Daoy (cell line): ENCODE results near the genes SLC35C1 and CRY2.

DNA sequence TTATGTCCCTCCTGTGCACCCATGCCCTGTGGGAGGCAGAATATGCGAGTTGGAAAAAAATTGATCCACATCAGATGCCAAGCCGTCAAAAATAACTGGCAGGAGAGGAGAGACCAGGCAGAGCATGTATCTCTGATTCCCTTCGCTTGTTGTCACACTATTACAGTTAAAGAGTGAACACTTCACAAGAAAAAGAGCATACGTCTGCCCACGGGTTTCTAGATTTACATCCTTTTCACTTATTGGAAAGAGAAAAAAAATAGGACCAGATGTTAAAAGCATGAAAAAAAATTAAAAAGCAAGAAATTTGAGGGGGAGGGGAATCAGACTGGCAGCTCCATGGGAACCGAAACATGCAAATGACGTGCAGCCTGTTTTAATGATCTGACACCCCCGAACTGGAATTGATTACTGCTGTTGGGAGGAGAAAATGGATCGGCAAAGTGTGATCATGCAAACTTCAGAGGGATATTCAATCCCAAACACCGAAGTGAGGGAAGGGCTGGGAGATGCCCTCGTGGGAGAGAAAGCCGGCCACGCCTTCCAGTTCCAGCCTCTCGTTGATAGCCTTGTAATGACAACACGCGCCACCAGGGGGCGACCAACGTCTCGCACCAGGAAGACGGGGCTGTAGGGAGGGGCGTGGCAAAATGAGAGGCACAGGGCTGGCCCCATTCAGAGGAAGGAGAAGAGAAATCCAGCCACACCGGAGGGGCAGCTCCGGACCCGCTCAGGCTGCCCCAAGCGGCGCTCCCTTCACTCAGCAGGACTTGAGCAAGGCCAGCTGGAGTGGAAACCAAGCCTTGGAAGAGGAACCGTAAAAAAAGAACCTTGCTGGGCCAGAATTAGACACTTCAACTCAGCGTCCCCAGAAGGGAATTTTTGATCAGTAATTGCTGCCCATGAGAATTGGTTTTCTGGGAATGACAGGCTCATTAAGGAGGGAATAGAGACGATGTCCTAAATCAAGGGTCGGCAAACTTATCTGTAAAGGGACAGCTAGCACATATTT is 53.8 kb upstream of the SYT13 start:
- RAMPAGE, long total RNA, result no peak

DNA sequence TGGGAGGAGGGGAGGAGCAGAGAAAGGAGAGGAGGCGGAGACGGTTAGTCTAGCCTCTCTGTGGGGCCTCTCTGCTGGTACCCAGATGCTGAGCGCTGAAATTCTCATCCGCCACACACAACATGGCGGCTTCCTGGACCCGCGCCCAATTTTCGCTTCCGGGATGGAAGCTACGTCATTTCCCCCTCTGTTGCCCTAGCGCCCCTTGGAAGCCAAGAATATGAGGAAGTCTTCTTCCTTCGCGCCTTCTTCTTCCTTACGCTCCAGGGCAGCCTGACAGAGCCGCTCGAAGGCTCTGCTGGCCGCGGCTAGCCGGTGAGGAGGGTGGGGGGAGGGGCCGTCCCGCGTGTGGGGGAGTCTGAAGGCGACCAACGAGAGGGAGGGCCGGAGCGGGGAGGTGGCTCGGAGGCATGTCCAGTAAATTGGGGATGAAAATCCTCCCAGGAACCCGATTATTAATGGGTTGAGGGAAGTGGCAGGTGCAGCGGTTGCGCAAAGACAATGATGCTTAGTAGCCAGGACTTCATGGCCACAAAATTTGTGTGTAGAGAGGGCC is 69.2 kb upstream of the SYT13 start:
- RAMPAGE, long total RNA, result no peak

GRCh38 chr11:45410621-45411144 is 124.5 kb upstream of the SYT13 start:
- RAMPAGE, long total RNA, result no peak

DNA sequence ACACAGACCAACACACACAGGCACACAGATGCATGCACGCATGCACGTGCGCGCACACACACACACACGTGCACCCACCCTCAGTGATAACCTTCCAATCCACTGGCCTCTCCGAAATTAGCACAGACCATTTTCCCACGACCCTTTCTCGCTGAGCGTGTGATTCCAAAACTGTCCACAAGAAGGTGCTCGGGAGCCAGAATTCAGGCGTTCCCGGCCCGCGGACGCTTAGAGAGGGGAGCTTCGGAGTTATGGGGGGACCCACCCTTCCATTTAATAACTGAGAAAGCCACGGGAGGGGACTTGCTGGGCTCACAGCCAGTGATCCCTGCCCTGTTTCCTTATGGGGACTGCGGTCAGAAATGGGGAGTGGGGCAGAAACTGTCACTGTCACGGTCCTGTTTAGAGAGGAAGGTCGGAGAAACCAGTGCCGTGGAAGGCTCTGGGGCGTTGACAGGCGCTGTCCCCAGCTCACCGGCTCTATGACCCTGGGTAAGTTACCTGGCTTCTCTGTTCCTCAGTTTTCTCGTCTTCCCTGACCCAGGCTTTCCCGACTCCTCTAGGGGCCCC is 33.6 kb upstream of the SLC35C1 start:
- RAMPAGE, long total RNA, result no peak

- RAMPAGE, long total RNA, result no peak
These were observed at the start of gene SLC35C1 for GRCh38 chr11:45804850-45805555. SLC35C1 (plus strand) TSS chr11:45805149.

DNA sequence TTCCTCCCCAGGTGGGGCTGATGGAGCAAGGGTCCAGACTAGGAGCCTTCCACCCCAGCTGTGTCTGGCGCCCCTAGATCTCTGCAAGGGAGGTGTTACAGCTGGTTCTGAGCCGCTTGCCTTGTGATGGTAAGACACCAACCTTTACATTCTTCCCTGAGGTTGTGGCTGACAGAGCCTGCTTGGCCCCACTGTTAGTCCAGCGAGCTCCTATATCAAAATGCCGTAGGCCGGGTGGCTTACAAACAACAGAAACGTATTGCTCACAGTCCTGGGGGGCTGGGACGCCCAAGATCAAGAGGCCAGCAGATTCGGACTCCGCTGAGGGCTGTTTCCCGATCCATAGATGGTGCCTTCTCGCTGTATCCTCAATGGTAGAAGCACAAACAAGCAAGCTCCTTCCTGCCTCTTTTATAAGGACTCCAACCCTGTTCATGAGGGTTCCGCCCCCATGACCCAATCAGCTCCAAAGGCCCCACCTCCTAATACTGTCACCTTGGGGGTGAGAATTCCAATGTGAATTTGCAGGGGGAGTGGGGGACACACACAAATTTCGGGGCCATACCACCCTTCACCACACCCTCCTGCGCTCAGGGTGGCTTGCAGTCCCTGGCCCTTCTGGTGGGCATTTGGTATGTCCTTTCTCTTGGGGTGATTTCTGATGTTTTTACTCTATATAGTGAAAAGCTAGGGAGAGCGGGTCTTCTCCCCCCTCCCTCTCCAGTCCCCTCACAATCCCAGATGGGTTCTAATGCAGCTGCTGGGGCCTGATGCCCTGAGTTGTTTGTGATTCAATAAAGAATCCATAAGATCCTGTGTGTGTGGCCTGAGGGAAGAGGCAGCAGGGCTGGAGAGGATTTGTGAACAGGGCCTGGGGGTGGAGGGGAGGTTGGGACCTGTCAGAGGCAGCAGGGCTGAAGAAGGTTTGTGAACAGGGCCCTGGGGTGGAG is 7.5 kb downstream of the SLC35C1 start:
- RAMPAGE, long total RNA, result no peak

DNA sequence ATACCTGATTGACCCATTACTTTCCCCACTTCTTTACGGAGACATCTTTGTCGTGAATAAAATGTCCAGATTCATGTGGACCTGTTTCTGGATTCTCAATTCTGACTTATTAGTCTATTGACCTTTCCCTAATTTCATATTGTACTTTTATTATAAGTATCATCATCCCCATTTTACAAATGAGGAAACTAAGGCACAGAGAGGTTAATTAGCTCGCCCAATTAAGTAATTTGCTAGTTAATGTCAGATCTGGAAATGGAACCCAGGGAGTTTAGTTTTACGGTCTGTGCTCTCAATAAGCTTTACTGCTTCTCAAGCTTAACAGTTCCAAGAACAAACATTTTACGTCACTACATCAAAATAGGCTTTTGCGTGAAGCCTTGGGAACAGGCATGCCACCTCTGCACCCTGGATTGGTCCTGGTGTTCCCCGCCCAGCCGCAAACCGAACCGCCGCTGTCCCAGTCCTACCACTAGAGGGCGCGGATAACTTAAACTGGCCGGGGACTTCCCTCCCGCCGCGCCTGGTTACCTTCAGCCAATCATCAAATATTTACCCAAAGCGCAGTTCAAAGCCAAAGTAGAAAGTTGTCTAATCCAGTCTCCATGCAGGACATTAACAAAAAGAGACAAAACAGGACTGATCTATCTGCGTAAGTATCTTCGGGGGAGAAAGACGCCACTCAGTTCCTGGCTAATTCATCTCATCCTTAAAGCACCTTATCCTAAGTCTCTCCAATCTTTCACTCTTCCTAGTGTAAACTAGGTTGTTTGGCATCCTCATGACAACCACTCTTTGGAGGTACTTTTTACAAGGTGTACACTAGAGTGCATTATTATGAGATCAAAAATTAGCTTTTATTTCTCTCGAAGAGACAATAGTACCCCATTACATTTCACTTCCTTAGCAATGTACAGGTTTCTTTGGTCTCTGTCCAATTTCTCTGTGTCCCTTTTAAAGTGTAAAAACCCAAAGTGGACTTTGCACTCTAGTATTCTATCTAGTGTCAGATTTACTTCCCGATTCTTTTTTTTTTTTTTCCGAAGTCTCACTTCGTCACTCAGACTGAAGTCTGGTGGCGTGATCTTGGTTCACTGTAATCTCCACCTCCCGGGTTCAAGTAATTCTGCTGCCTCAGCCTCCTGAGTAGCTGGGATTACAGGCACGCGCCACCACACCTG is 4.1 kb upstream of the CRY2 start:
- RAMPAGE, long total RNA, result no peak

GRCh38 chr11:45847390-45848429 is at the start of gene CRY2:
CRY2 (plus strand) TSS chr11:45847475.
- RAMPAGE, long total RNA, result no peak

DNA sequence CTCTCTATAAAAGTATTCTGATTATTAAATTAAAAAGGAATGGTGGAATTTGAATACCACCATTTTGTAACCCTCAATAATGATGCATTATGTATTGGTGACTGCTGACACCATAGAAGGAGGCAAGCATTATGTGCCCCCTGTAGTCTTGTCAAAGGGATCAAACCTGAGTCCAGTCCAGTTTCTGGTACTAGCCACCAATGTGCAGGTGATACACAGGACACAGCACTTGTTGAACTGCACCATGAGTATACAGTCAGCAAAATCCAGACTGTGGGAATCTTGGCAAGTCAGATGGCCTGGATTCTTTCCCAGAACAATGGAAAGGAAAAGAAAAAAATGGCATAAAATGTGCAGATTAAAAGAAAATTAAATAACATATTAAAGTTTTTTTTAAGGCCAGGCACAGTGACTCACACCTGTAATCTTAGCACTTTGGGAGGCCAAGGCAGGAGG is 16.7 kb downstream of the CRY2 start:
- RAMPAGE, long total RNA, result no peak

GRCh38 chr11:46236925-46238087 is 40.2 kb upstream of the CREB3L1 start:
- RAMPAGE, long total RNA, result no peak

DNA sequence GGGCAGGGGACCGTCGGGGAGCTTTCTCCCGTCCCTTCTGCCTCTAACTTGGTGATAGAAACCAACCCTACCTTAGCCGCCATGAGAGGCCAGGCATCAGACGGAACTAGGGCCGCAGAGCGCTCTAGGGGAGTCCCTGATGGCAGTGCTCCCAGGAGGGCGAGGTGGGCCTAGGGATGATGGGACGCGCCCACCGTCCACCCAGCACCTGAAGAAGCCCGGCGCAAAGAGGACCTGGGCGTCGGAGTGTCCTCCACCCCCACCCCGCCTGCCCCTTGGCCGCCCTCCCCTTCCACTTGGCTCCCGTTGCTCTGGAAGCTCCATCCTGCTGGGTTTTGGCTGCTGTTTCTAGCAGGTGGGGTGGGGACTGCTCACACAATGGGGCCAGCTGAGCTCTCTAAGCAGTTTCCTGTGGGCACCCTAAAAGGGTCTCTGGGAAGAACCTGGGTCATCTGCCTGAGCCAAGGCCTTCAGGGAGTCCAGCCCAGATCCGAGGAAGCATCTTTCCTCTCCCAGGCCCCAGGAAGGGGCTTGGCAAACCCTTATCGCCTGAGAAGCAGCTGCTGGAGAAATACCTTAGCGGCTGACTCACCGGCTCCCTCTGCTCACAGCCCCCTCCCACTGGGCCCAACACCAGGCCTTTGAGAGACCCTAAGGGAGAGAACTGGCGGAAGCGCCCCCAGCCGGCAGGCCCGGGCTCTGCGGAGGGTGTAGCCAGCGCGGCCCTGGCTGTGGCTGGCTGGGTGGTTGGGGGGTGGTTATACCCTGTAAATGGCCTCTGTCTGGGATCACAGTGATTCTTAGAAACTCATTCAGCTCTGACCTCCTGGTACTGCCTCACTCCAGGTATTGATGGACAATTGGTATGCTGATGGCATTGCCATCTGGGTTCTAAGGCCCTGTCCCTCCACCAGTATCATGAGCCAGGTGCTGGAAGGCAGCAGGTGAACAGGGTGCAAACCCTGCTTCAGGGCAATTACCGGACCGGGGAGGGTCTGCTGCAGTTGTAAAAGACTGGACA is 19.3 kb downstream of the CREB3L1 start:
- RAMPAGE, long total RNA, result no peak

GRCh38 chr11:46318379-46319041 is 28.8 kb upstream of the DGKZ start:
- RAMPAGE, long total RNA, result no peak

DNA sequence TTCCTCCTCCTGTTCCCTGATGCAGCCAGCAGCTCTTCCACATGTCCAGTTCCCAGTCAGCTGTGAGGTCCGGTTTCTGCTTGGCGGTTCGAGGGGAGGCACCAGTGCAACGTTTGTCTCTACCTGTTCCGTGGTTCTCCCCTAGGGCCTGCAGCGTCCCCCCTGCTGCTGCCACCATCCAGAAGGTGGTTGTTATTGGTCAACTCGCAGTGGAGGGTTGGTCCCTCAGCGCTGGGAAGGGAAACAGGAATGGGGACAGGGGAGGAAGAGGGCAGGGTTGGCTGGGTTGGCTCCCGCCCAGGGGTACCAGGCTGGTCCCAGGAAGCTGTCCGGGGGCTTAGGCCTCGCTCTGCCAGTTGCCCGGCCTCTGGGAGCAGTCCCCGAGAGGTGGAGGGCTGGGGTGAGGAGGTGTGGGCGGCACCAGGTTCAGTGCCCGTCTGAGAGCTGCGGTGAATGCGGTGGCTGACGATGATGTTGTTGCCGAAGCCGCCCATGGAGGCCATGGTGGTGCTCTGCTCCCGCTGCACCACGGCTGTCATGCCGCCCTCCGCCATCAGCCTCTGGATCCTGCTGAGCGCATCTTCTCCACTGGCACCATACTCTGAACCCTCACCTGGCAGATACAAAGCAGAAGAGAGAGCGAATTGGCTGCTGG is 5.9 kb upstream of the CHRM4 start:
- RAMPAGE, long total RNA, result no peak

- RAMPAGE, long total RNA, result no peak
These were observed 43.3 kb upstream of the CHRM4 start for GRCh38 chr11:46434815-46435369.

DNA sequence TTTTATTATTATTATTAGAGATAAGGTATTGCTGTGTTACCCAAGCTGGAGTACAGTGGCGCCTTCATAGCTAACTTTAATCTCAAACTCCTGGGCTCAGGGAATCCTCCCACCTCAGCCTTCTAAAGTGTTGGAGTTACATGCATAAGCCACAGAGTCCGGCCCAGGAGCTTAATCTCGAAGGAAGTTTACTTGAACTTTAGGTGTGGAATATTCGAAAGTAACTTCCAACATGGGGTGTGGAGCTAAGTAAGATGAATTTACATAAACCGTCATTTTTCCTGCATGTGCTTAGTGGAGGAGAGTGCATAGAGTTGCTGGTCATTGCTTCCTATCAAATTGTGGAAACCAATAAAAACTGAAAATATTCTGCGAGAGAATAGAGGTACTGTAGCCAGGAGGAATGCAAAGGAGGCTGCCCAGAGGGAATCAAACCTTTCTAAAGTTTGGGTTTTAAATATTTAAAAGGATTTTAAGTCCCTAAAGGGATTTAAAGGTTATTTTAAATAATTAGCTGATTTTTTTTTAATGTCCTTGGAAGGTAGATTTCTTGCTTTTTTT is 1.5 kb downstream of the ATG13 start:
- RAMPAGE, long total RNA, result no peak

GRCh38 chr11:46670997-46671310 is 29.5 kb downstream of the ARHGAP1 start:
- RAMPAGE, long total RNA, result no peak

DNA sequence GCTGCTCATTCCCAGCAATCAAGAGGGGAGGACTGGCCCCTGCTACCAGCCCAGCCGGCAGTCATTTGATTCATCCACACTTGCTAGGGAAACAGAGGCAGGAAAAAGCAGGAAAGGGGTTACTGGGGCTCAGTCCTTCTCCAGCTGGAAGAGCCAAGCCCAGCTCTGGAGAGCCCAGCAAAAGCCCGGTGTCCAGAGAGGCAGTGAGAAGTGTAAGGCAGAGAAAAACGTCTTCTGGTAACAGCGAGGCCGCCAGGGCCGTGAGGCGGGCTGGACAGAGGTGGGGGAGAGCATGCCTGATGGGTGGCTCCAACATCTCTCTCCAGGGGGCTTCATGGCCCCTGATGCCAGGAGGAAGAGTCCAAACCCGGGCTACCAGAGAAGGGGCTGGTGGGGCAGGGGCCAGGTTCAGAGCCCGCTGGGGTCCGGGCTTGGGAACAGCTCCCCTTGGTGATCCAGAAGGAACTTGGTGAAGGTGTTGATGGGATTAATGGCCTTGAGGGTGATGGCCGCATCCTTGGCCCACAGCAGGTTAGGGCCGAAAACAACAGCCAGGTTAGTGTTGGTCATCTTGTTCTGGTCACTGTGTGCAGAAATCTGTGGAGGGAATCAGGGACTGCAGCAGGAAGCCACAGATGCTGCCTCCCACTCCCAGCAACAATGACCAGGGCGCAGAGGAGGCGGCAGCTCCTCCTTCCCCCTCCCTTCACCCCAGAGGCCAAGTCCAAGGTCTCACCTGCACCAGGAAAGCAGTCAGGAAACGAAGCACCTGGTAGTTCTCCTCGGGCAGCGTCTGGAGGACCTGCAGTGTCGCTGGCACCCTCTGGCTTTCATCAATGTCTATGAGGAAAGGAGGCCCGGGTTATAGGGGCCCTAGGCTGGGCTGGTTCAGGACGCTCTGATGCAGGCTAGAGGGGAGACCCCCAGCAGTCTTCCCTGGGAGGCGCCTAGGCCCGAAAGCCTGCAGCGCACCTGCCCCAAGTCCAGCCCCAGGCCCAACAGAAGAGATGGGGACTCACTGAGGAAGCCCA is 21.5 kb downstream of the ARHGAP1 start:
- RAMPAGE, long total RNA, result no peak

DNA sequence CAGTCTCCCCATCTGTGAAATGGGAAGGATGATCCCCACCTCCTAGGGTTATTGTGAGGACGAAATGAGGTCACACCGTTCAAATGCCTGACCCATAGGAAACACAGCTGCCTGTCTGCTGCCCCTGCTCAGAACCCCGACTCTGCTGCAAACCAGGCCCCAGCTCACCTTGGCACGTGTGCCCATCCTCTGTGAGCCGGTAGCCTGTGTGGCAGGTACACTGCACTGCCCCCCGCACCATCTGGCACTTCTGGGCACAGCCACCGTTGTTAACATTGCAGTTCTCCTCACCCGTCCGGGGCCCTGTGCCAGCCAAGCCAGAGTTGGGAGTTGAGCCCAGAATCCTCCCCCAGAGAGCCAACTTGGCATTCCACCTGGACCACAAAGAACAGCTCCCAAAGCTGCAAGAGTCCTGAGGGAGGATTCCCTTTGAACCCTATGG is 22.6 kb downstream of the LRP4 start:
- RAMPAGE, long total RNA, result no peak

DNA sequence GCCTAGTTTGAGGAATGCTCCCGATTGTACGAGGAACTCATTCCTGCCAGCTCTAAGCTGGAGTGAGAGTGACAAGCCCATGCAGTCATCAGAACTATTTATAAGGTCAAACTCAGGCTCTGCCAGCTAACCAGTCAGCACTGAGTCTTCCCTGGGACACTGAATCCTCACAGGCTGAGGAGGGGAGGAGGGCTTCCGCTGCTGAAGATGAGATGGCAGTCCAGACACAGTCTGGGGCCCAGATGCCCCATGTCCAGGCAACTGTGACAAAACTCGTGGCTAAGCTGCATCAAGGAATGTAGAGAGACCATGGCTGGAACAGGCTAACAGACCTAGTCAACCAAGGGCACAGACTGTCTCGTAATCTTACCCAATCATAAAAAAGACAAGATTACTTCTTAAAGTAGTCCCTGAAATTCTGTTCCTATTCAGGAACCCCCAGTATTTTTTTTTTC is 3.9 kb downstream of the LRP4 start:
- RAMPAGE, long total RNA, result no peak

DNA sequence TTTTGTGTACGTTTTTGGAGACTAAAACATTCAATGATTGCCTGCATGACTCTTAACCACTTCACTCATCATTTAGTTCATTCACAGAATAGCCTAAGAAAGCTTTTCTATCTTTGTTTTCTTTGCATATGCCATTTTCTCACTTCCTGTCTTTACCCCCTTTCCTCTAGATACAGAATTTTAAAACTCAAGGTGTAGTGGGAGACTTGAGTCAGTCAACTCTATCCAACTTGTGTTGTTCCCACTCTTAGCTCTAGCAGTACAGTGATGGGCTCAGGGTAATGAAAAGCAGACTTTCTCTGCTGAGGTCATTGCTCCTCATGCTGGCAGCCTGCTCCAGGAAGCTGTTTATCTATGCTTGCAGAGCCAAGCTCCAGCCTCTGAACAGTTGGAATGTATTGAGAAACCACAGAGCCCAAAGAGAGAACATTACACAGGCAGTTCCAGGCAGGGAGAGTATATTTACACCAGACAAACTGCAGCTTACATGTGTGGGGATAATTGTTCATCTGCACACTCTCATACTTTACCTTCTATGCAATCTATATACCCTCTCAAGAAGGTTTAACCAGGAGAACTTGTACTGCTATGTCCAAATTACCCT is 68.1 kb downstream of the CSTPP1 start:
- RAMPAGE, long total RNA, result no peak